Penis (tissue), 1 donor: ENCODE data around the gene PBOV1.

GRCh38 chr6:136920737-136921381, 1.2 kb upstream of the SLC35D3 start:
- PRO-cap: no peak

- PRO-cap: no peak
Measured at GRCh38 chr6:136959383-136959898, 37.3 kb downstream of the SLC35D3 start.

DNA sequence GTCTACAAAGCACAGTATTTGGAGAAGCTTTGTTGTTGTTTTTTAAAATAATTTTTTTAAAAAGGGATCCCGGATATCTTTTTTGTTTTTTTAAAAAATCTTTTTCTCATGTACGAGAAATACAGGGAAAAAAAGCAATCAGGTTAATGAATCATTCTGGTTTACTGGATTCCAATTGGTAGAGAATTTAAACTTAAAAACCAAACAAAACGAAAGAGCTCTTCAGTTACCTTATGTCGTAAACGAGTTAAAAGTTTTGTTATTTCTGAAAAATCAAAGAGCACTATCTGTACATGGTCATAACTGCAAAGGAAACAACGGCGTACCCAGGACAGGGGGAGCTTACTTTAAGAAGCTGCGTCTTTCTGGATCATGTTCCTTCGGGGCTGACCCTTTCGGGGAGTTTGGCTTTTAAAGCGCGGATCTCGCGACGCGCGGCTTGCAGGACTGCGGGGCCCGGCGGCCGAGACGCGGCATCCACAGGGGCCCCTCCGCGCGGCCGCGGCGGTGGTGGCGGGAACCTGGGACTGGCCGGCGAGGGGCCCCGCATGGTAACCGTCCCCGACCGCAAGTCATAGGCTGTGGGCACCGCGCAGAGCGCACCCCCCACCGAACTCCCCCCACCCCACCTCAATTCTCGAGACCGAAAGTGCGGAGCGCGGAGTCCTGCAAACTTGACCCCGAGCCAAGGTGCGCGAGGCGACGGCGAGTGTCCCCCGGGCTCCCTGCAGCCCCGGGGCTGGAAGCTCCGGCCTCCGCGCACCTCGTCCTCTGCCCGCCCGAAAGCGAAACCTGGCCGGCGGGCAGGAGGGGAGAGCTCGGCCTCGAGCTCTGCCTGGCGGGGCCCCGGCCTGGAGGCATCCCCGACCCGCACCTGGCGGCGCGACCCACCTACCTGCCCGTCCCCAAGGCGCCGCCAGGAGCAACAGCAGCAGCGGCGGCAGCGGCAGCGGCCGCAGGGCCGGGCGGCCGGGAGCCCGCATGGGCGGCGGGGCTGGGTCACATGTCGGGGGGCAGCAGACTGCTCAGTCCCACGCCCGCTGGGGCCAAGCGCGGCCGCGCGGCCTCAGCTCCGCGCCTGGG, 678 bp downstream of the IL20RA start:
- PRO-cap: bidirectional peak, plus-strand start at position 442 of the sequence, minus-strand start at position 382 of the sequence; bidirectional peak, plus-strand start at position 796 of the sequence, minus-strand start at position 794 of the sequence

DNA sequence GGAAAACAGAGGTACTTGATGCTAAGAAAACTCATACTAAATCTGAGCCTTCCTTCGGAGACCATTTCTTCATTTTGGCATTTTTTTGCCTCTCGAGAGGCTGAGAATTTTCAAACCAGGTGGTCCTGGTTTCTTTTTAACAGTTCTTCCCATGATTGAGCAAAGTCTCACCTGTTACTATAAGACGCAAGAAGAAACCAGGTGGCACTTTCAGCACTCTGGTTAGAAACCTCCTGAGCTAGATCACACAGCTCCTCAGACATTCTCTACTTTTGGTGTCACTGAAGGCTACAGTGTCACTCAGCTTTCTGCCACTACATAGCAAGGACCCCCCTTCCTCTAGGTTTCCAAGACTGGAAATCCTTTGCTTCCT, 7.3 kb downstream of the IFNGR1 start:
- PRO-cap: no peak

- PRO-cap: no peak
Measured at GRCh38 chr6:137213098-137213769, 6.0 kb downstream of the IFNGR1 start.

DNA sequence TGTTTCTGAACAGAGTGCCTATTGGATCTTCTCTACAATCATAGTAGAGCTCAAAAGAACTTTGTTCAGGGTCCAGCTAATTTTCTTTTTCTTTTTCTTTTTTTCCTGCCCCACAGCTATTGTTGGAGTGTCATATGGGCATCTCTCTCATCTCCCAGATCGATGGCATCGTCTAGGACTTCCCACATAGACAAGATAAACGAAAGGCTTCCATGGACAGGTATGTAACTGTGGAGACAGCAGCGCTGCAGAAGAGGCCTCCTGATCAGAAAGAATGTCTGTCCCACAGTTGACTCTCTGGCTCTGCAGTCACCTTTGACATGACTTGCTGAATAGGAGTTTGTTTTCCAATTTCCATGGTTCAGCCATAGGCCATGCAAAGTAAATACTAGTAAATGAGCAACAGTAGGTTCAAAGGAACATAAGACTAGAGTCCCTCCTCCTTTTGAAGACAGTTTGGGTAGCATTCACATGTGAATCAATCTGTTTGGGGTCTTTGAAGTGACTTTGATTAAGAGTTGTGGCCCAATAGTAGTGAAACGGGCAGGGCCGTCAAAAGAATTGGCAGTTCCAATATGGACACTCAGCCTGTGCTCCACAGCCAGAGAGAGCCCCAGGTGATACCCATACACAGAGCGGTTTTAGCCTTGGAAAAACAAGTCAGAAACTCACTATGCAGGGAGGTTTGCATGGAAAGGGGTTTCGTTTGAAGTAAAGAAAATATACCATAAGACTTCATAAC, 134.7 kb upstream of the IFNGR1 start:
- PRO-cap: no peak

DNA sequence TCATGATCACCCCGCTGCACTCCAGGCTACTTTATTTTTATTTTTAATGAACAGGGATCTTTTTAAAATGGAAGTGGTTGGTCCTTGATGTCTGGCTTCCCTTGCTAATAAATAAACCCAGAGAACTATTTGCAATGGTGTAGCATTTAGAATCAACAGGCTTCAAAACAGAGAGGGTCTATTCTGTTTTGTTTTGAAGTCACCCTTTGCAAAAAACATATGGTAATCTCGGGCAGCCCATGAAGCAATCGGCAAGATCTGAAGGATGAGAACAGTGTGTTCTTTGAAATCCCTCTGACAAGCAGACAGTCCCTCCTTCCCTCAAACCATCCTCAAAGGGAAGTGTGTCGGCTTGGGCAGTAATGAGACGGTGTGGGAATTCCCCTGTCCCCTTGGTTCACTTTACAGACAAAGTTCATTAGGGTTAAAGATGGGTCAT, 159.6 kb upstream of the TNFAIP3 start:
- PRO-cap: no peak

DNA sequence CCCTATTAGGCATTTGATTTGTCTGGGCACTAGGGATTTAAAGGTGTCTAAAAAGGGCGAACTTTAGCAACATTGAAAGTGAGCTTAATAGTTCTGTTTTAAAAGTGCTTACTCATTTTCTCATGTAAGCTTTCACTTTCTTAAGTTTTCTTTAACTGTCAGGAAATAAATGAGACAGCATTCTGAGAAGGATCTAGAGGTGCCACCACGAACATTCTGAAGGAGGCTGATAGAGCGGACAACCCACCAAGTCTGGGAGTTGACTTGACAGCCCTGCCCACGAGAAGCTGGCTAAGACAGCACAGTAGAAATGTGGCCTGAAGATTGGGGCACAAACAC, 144.4 kb upstream of the TNFAIP3 start:
- PRO-cap: no peak

GRCh38 chr6:137723800-137724381, 143.2 kb upstream of the TNFAIP3 start:
- PRO-cap: no peak

- PRO-cap: no peak
Measured at GRCh38 chr6:137800016-137800399, 67.1 kb upstream of the TNFAIP3 start.

GRCh38 chr6:137819538-137820230, 47.4 kb upstream of the TNFAIP3 start:
- PRO-cap: no peak

- PRO-cap: bidirectional peak, plus-strand start at chr6:138014246, minus-strand start at chr6:138014030
Measured at GRCh38 chr6:138013851-138014502, 93.2 kb downstream of the PERP start.

- PRO-cap: unidirectional peak, plus-strand start at chr6:138088780
Measured at GRCh38 chr6:138088321-138089041, 18.7 kb downstream of the PERP start.

GRCh38 chr6:138218201-138218834, at the start of gene PBOV1:
Gene PBOV1 (minus strand): TSS chr6:138218491.
- PRO-cap: no peak

DNA sequence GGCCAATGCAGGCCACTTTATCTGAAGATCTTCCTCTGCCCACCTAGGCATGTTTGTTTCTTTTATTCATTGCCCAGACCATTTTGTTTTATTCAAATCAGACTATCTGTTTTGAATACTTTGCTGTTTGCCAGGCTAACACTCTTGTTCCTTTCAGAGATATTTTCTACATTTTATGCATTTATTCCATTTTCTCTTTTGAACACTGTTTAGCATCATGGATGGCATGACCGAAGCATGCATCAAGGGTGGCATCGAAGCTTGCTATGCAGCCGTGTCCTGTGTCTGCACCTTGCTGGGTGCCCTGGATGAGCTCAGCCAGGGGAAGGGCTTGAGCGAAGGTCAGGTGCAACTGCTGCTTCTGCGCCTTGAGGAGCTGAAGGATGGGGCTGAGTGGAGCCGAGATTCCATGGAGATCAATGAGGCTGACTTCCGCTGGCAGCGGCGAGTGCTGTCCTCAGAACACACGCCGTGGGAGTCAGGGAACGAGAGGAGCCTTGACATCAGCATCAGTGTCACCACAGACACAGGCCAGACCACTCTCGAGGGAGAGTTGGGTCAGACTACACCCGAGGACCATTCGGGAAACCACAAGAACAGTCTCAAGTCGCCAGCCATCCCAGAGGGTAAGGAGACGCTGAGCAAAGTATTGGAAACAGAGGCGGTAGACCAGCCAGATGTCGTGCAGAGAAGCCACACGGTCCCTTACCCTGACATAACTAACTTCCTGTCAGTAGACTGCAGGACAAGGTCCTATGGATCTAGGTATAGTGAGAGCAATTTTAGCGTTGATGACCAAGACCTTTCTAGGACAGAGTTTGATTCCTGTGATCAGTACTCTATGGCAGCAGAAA, 44.4 kb upstream of the PBOV1 start:
- PRO-cap: no peak

DNA sequence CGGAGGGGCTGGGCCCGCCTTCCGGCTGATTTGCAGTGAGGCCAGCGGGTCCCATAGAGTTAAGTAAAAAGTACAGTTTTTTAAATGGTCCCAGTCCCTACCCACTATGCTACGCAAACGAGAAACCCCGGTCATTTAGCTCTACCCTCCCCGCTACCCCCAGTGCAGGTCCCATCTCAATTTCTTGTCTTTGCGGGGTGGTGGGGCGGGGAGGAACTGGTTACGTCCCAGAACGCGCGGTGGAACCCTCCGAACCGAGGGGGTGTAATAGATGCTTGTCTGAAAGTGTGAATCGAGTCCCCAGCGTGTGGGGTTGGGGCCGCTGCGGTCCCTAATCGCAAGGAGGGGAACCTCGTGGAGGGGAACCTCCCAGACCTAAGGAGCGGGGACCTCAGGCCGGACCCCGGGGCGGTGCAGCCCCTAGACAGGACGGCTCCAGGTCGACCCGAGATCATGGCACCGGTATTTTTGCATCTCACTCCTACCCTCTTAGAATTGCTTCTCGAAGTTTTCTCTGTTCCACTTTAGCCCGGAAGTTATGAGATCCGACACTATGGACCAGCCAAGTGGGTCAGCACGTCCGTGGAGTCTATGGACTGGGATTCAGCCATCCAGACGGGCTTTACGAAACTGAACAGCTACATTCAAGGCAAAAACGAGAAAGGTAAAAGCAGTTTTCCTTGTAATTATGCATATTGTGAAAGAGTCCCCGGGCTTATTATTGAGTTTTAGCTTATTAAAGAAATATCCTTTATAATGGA, 774 bp downstream of the HEBP2 start:
- PRO-cap: bidirectional peak, plus-strand start at position 230 of the sequence, minus-strand start at position 218 of the sequence

GRCh38 chr6:138415850-138416233, 11.8 kb downstream of the HEBP2 start:
- PRO-cap: no peak

DNA sequence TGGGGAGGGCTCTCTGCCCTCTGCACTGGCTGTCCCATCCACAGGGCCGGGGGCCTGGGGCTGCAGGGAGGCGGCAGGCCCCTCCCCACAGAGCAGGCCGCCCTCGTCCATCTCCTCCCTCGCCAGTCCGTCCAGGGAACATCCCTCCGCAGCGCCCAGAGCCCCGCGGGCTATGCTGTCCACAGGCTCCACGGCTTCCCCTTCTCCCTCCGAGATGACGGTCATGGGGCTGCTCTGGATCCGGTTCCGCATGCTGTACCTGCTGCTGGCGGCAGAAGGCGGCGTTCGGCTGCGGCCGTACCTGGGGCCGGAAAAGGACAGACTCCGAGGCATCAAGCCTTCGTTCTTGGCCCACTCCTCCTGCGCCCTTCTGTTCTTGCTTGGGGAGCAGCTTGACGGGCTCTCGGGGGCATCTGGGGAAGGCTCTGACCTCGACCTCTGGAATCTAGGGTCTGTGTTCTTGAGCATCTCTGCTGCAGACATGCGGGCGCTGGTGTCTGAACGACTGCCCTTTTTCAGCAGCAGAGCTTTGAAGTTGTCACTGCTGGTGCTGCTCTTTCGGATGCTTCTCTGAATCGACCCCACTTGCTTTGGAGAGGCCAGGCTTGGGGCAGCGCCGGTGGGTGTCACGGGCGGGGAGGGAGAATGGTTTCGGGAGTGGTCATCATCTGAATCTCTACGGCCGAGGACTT, 20.2 kb downstream of the HEBP2 start:
- PRO-cap: no peak

GRCh38 chr6:138504762-138504961, 5.4 kb upstream of the NHSL1 start:
- PRO-cap: no peak

DNA sequence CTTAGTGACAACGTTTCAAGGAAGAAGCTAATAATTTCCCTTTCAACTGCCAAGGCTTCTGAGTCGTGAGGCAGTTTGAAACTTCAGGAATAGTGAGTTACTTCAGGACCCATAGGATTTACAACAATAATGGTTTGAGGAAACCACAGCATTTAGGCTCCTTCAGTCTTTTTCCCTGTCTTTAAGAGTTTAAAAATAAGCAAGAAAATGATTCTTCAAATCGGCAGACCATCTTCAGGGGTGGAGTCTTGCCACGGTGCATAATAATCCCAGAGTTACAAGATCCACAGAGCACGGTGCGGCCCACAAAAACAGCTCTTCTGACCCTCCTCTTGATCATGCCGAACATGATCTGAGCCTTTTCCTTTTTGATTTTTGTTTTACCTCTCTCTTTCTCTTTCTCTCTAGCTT, 55.5 kb upstream of the NHSL1 start:
- PRO-cap: no peak